Paraaortic lymph node (tissue), 1 donor: ENCODE measurements around a stretch of chr12.

GRCh38 chr12:129379482-129379900 is 524.3 kb downstream of the TMEM132D start:
- PRO-cap = no peak

GRCh38 chr12:129699992-129700414 is 203.8 kb downstream of the TMEM132D start:
- PRO-cap = no peak

- PRO-cap = no peak
Measured at GRCh38 chr12:129780116-129780380, 123.8 kb downstream of the TMEM132D start.

DNA sequence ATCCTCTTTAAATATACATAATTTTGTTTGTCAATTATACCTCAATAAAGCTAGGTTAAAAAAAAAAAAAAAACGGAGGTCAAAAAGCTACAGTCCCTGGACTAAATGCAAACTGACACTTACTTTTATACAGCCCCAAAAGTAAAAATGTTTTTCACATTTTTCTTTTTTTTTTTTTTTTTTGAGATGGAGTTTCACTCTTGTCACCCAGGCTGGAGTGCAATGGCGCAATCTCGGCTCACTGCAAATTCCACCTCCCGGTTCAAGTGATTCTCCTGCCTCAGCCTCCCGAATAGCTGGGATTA is 29.3 kb downstream of the TMEM132D start:
- PRO-cap = unidirectional peak, plus-strand start at position 64 of the sequence

DNA sequence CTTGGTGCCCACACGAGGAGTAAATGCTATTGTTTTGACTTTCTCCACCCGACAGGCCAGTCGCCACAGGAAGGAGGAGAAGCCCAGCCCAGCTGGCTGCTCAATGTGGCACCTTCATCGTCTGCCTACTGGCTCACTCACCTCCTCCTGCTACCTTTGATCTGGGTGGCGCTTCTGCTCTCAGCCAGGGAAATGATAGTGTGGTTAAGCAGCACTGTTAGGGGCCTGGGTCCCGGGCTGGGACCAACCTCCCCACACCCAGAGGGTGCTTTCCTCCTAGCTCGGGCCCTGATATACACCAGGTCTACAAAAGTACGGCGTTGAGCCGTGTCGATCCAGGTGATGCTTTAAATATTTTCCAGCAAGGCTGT is 75.0 kb upstream of the FZD10 start:
- PRO-cap = no peak

DNA sequence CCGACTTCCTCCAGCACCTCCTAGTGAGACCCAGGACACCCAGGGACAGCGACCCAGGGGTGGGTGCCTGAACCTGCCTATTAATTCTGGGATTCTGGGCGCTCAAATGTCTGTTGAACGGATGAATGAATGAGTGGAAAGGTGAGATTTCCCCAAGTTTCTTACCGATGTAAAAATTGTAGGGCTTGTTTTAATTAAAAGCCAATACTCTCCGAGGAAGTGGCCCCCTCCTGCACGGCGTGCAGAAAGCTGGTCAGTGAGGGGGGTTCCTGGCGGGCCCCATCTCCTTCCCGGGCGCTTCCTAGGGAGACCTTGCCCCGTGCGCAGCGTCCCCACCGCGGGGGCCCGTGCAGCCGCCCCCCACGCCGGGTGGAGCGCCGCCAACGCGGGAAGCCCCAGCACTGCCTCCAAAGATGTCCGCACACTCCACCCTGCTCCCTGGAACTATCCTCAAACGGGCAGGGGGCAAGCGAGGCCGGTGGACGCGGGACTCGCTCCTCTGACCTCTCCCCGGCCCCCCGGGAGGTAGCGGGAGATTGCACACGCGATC is 1.7 kb upstream of the FZD10 start:
- PRO-cap = no peak

GRCh38 chr12:130801119-130801357 is 38.0 kb downstream of the STX2 start:
- PRO-cap = no peak

DNA sequence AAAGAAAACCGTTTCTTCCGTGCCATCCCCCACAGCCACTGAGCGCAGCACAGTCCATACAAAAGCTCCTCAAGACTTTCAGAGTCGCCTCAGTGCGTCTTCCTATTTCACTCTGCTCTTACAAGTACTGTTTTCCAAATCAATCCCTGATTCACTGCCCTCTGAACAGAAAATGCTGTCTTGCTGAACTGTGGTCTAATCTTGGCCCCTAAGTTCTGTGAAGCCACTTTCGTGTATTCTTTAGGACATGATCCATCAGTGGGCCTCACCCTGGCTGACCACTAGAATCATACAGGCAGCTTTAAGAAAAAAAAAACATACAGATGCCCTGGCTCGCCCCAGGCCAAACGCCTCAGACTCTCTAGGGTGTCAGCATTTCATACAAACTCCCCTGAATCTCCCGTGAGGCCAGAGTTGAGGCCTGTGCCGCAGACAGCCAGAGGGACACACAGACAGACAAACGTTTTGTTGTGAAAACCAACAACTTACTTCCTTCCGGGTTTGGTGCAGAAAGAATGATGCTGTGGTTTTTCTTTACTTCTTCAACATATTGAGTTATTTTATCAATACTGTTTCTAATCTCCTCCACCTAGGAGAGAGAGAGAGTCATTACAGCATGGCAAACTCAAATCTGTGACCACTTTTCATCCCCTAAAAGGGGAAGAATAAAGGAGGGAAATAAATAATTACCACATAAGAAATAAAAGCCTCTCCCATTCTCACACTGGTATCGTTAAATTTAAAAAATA is 17.7 kb downstream of the STX2 start:
- PRO-cap = no peak

DNA sequence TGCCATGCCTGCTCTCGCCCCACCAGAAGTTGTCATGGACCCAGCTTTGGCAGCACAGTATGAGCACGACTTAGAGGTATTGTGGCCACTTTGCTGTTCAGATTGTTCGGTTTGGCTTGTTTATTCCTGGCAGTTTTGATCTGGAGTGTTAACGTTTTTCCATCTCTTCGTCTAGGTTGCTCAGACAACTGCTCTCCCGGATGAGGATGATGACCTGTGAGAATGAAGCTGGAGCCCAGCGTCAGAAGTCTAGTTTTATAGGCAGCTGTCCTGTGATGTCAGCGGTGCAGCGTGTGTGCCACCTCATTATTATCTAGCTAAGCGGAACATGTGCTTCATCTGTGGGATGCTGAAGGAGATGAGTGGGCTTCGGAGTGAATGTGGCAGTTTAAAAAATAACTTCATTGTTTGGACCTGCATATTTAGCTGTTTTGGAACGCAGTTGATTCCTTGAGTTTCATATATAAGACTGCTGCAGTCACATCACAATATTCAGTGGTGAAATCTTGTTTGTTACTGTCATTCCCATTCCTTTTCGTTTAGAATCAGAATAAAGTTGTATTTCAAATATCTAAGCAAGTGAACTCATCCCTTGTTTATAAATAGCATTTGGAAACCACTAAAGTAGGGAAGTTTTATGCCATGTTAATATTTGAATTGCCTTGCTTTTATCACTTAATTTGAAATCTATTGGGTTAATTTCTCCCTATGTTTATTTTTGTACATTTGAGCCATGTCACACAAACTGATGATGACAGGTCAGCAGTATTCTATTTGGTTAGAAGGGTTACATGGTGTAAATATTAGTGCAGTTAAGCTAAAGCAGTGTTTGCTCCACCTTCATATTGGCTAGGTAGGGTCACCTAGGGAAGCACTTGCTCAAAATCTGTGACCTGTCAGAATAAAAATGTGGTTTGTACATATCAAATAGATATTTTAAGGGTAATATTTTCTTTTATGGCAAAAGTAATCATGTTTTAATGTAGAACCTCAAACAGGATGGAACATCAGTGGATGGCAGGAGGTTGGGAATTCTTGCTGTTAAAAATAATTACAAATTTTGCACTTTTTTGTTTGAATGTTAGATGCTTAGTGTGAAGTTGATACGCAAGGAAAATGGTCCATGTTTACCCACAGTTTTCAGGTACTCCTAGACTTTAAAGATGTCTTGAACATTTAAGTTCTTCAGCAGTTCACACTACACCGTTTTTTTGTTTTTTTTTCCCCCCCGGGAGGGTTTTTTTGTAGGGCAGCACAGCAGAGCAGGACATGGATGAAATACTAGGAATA is 4.3 kb downstream of the RAN start:
- PRO-cap = no peak

DNA sequence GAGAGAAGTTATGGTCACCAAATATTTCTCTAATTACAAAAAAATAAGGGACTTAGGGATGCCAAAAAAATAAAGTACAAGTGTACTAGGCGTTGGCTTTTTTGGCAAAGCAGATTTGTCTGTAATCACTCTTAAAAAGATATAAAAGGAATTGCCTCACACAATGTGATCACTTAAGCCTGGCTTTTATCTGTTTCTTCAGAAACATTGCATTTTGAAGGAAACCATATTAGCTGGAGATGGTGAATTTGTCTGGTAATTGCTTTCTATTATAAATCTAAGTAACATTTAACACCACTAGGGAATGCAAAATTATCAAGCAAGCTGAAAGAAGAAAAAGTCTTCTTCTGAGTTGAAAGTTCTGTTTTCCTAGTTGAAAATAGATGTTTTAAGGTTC is 31.0 kb upstream of the ADGRD1 start:
- PRO-cap = no peak

DNA sequence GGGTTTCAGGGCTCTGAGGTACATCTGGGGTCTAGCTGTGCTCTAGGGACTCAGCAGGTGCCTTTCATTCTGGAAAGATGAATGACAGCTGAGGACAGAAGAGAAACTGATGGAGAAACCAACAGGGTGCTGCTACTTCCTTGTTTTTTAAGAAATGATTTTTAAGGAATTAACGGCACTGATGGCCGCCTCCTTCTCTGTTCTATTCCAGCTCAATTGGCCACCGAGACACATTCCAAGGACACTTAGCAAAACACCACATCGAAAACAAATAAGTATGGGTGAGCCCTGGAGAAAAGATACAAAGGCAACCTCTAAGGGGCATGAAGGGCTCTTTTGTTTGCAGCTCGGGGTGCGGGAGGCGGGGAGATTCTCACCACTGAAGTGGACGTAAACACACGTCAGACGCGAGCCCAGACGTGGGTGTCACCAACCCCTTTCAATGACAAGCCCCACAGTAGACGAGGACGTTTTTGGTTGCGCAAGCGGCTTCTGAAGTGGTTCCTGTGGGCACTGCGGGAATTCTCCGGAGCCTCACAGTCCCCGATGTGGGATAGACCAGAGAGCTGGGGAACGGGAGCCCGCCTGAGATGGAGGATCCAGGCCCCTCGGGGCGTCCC is 20.5 kb upstream of the ADGRD1 start:
- PRO-cap = no peak

- PRO-cap = no peak
Measured at GRCh38 chr12:130955274-130955629, 1.5 kb downstream of the ADGRD1 start.

DNA sequence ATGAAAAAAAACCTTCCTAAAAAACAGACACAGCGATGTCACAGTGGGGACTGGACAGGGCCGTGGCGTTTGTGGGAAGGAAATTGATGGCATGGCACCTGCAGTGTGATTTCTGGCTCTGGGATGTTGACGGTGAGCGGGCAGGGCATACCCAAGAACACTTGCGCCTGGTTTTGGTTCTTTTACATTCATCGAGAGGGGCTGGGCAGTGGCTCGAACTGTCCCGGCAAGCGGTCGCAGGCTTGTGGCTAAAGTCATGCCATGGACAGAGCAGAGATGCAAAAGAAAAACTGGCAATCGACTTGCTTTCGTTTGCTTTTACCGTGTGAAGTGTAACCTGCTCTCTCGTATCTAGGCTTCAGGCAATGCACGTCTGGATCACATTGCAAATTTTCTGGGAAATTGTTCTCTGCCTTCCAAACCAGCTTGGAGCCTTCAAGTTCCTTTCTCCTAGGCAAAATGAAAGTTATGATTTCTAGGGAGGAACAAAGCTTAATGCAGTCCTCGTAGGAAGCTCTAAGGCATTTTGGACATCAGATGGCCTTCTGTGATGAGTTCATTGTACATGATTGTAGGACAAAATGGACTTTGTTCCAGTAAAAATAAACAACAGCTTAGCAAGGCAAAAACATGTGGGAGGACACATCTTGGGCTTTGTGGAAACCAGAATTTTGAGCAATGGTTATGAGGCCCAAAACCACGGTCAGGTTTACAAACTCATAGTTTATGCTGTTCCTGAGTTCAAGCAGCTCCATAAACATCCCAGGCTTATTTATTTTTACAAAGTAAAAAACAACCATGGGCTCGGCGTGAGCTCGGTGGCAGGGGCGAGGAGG is 18.3 kb downstream of the ADGRD1 start:
- PRO-cap = no peak

GRCh38 chr12:130989978-130990482 is 36.3 kb downstream of the ADGRD1 start:
- PRO-cap = no peak

DNA sequence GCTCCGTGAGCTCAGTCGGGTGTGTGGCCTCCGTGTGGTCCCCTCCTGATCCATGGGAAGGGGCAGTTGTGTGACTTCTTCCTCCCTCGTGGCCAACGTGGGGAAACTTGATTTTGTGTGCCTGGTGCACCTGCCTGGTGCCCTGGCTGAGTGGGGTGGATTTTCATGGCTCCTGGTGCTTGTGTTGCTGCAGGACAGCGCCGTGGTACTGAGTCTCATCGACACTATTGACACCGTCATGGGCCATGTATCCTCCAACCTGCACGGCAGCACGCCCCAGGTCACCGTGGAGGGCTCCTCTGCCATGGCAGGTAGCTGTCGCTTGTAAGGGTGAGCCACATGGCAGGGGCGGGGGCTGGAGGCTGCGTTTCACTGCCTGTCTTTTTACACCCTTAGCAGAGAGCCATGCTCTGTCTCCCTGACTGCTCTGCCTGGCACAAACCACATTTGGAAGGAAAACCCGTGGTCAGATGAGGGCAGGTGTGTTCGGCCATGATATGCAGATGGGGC is 49.3 kb downstream of the ADGRD1 start:
- PRO-cap = no peak

DNA sequence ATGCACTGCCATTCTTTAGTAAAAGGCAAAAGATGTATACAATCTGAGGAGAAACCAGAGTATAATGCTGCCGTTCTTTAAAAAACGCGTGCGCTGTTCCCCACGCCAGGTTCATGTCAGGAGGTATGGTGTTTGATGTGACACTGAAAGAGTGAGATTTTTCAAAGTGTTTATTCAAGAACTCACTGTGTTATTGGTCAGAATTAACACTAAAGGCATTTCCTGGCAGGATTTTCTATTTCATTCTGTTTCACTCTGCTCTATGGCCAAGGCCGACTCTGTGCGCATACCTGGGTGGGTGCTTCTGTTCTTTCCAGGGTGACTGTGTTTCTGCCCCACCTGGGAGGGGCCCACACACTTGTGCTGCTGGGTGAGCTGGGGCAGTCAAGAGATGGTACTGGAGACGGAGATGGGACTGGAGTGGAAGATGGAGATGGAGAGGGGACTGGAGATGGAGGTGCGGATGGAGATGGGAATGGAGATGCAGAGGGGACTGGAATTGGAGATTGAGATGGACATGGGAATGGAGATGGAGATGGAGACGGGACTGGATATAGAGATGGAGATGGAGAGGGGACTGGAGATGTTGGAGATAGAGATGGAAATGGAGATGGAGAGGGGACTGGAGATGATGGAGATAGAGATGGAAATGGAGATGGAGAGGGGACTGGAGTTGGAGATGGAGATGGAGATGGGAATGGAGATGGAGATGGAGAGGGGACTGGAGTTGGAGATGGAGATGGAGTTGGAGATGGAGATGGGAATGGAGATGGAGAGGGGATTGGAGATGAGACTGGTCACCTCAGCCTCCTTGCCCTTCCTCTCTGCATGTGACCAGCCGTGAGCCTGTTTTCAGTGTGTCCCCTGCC is 61.4 kb downstream of the ADGRD1 start:
- PRO-cap = no peak

GRCh38 chr12:131057642-131058107 is 104.0 kb downstream of the ADGRD1 start:
- PRO-cap = no peak

DNA sequence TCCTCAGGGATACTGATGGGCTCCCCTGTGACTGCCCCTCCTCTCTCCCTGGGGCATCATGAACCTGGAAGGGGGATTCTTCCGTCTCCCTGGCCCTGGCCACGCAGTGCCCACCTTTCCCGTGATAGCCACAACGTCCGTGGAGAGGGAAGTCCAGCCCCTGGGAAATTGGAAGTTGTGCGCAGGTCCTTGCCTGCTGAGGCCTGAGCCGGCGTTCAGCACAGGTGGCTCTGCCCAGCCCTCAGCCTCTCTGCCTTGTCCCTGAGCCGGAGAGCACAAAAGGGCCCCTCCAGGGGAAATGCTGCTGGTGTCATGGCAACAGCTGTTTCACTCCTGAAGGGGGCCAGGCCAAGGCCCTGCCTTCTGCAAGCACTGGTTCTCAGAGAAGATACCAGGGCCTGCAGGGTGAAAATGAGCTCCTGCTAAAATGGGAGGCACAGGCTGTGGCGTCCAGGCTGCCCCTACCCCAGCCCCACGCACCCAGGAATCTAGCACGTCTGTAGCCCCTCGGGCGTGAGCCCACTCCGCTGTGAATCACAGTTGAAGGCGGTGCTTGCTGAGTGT is 149.3 kb downstream of the ADGRD1 start:
- PRO-cap = no peak

GRCh38 chr12:131137891-131138425 is 184.3 kb downstream of the ADGRD1 start:
- PRO-cap = unidirectional peak, plus-strand start at chr12:131138042

- PRO-cap = no peak
Measured at GRCh38 chr12:131620334-131621622, 90.1 kb upstream of the SFSWAP start.